GM23338 (cell line): ENCODE data around the genes DOC2A, CD2BP2, DCTPP1, ZNF785, PRR14 and TMEM265.

DNA sequence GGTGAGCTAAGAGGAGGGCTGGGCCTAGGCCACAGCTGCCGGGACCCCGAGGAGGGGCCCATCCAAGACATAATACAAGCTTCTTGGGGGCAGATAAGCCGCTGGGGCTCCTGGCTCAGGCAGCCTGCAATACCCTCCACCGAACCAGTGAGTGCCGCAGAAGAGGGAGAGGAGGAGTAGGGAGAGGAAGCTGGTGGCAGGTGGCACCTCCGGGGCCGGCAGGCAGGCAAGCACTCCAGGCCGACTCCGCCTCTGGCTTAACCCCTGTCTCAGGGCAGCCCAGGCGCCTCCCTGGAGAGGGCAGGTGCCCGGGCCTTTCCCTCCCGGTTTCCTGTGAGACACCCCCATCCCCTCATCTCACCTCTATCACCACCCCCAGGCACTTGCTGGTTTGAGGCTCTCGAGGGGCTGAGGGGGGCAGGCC lies 6.2 kb downstream of the DOC2A start:
- PRO-cap: no peak
- RAMPAGE, long total RNA: no peak

GRCh38 chr16:30010785-30011827 lies at the start of gene DOC2A:
TSS of gene DOC2A (minus strand) at chr16:30011027.
- PRO-cap: bidirectional peak, plus-strand start at chr16:30010982, minus-strand start at chr16:30010993
- RAMPAGE, long total RNA: no peak

GRCh38 chr16:30116634-30117569 lies 3.6 kb upstream of the GDPD3 start:
- PRO-cap: no peak
- RAMPAGE, long total RNA: no peak

GRCh38 chr16:30347524-30348146 lies 7.5 kb downstream of the CD2BP2 start:
- PRO-cap: no peak
- RAMPAGE, long total RNA: no peak

GRCh38 chr16:30354847-30355607 lies at the start of gene CD2BP2:
TSS of gene CD2BP2 (minus strand) at chr16:30355308.
- PRO-cap: bidirectional peak, plus-strand start at chr16:30355067, minus-strand start at chr16:30354998; bidirectional peak, plus-strand start at chr16:30355434, minus-strand start at chr16:30355306
- RAMPAGE, long total RNA: no peak

DNA sequence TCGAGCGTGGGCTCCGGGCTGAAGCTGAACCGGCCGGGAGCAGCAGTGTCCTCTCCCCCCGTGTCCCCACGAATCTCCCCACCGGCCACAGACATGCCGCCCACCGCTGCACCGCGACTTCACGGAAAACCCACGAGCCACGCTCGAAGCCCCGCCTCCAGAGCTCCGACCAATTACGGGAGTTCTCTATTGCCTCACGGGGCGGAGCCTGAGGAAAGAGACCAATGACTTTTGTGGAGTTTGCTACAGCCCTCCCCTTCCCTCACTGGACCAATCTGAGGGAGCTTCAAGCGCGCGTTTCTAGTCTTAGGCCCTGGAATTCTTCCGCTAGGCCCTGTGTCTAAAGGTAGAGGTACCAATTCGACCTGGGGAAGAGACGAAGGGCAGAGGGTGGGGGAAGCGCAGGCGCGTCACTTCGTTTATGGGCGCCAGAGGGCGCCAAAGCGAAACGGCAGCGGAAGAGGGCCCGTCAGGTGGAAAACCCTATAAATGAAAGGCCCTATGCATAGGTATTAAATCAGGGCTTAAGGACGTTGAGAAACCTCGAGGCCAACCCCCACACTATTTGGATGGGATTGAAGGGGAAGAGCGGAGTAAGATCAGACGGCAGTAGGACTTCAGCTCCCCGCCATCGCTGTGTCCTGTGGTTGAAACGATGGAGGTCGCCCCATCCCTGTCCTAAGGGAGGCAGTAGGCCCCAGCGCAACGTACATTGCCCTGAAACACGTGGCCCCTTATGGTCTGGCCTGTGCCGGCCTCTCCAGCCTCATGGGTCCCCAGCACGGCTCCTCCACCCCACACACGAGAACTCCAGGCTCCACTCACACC lies at the start of gene DCTPP1:
Gene DCTPP1 (minus strand): TSS at position 145 of the 828 bp plus-strand sequence.
- PRO-cap: bidirectional peak, plus-strand start at position 355 of the sequence, minus-strand start at position 130 of the sequence; bidirectional peak, plus-strand start at position 769 of the sequence, minus-strand start at position 645 of the sequence
- RAMPAGE, long total RNA: start-site peak on the minus strand centred at position 135 of the sequence, 66 bp wide, 268 and 90 reads in 2 replicates

DNA sequence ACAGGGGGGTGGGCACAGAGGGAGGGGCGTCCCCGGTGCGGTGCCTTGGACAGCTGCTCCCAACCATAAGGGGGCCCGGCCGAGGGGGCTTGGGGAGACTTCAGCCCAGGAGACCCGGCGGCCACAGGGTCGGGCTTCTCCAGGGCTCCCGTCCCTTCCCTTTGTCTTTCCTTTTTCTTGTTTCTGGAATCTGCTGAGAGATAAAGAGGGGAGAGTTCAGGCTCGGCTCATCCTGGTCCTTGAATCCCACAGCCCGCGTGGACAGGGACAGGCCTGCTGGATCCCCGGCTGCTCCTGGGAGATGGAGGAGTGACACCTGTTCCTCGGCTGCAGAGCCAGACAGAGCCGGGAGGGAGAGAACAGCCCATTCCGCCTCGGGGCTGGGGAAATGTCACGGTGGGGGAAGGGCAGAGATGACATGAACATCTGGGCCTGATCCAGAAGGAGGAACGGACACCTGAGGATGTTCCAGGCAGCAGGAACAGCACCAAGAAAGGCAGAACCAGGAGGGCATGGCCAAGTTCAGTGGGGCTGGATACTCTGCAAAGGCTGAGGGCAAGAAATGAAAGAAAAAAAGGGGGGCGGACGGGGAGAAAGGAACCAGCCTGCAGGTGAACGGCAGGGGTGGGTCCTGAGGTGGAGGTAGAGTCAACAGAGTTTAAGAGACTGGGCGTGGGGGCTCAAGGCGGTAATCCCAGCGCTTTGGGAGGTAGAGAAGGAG lies 2.1 kb downstream of the ZNF764 start:
- PRO-cap: no peak
- RAMPAGE, long total RNA: no peak

- PRO-cap: no peak
- RAMPAGE, long total RNA: no peak
Measured at GRCh38 chr16:30557030-30557685, 1.0 kb downstream of the ZNF764 start.

GRCh38 chr16:30584776-30585983 lies at the start of gene ZNF785:
TSS of gene ZNF785 (minus strand) at chr16:30585697.
- PRO-cap: bidirectional peak, plus-strand start at chr16:30585144, minus-strand start at chr16:30585003; bidirectional peak, plus-strand start at chr16:30585297, minus-strand start at chr16:30585376; bidirectional peak, plus-strand start at chr16:30585936, minus-strand start at chr16:30585769
- RAMPAGE, long total RNA: no peak

DNA sequence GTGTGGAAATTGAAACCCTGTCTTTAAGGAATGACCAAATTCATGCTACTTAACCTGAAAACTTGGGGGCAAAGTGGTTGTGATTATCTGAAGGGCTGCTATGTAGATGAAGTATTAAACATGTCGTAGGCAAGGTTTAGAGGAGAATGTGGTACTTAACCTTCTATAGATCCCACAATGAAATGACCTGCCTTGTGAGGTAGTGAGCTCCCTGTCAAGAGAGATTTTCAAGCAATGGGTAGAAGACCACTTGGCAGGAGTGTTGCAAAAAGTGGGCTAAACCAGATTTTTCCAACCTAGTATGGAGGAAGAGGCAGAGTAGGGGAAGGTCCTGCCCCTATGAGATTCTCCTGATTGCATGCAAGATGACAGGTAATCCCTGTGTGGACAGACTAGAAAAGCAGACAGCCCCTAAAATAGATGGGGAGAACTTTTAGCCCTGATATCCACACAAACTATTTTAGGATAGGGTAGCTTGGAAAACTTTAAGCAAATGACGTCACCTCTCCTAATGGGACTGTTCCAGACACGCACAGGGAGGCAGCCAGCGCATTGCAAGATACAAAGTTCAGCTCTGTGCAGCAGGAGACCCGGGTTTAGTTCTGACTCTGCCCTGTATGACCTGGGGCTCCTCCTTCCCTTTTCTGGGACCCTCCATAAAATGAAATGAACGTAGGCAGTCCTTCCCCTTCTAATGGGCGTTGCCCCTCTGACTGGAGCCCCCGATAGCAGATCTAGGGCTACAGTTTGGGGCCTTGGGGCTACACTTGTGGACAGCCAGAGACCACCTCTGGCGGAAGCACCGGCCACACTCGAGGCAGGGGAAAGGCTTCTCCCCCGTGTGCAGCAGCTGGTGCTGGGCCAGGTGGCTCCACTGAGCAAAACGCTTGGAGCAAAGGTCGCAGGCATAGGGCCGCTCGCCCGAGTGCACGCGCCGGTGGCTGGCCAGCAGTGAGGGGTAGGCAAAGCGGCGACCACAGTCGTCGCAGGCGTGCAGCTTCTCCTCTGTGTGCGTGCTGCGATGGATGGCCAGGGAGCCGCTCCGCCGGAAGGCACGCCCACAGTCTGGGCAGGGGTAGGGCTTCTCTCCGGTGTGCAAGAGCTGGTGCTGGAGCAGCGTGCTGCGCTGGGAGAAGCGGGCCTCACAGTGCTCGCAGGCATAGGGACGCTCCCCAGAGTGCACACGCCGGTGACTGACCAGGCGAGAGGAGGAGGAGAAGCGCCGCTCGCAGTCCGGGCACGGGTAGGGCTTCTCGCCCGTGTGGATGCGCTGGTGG lies 6.2 kb downstream of the ZNF689 start:
- PRO-cap: no peak
- RAMPAGE, long total RNA: no peak

GRCh38 chr16:30650634-30651215 lies at the start of gene PRR14:
TSS of gene PRR14 (plus strand) at chr16:30650960.
- PRO-cap: bidirectional peak, plus-strand start at chr16:30650778, minus-strand start at chr16:30650561; bidirectional peak, plus-strand start at chr16:30650991, minus-strand start at chr16:30651051
- RAMPAGE, long total RNA: no peak

GRCh38 chr16:30707083-30707444 lies 8.1 kb downstream of the SRCAP start:
- PRO-cap: no peak
- RAMPAGE, long total RNA: no peak

DNA sequence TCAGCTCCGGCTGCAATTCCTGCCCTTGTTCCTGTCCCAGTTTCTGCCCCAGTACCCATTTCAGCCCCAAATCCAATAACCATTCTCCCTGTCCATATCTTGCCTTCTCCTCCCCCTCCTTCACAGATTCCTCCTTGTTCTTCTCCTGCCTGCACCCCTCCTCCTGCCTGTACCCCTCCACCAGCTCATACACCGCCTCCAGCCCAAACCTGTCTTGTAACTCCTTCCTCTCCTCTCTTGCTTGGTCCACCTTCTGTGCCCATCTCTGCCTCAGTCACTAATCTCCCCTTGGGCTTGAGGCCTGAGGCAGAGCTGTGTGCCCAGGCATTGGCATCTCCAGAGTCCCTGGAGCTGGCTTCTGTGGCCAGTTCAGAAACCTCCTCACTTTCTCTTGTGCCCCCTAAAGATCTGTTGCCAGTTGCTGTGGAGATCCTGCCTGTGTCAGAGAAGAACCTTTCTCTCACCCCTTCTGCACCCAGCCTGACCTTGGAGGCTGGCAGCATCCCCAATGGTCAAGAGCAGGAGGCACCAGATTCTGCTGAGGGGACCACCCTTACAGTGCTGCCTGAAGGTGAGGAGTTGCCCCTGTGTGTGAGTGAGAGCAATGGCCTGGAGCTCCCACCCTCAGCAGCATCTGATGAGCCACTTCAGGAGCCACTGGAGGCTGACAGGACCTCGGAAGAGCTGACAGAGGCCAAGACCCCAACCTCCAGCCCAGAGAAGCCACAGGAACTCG lies 2.9 kb upstream of the TMEM265 start:
- PRO-cap: no peak
- RAMPAGE, long total RNA: no peak

GRCh38 chr16:30739662-30740264 lies 679 bp upstream of the TMEM265 start:
- PRO-cap: no peak
- RAMPAGE, long total RNA: no peak

- PRO-cap: bidirectional peak, plus-strand start at chr16:30740644, minus-strand start at chr16:30740453
- RAMPAGE, long total RNA: no peak
Measured at GRCh38 chr16:30740265-30741045, at the start of gene TMEM265. TSS of gene TMEM265 (plus strand) at chr16:30740642.

- PRO-cap: no peak
- RAMPAGE, long total RNA: no peak
Measured at GRCh38 chr16:30770380-30770711, 8.2 kb downstream of the RNF40 start.

DNA sequence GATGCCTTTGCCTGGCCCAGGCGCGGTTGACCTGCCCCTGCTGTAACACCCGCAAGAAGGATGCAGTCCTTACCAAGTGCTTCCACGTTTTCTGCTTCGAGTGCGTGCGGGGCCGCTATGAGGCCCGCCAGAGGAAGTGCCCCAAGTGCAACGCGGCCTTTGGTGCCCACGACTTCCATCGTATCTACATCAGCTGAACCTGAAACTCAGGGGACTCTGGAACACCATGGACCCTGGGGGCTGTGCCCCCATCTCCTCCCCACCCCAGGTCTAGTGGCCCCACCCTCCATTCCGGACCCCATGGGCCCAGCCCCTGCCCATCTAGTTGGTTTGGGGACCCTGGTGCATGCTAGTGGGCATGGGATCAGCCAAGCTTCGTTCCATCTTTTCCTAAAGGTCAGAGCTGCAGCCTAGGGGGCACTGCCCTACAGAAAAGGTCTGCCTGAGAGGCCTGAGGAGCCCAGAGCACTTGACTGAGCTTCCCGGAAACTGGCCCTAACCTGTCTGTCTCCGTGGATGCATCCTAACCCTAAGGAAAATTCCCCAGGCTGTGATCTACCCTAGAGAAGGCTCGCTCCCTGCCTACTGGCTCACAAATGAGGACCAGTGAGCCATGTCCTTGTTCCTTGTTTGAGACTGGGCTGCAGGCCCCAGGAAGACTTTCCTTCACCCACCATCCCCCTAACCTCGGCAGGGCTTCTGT lies 11.9 kb downstream of the RNF40 start:
- PRO-cap: no peak
- RAMPAGE, long total RNA: no peak

- PRO-cap: no peak
- RAMPAGE, long total RNA: no peak
Measured at GRCh38 chr16:30779338-30779925, 7.6 kb downstream of the ZNF629 start.

DNA sequence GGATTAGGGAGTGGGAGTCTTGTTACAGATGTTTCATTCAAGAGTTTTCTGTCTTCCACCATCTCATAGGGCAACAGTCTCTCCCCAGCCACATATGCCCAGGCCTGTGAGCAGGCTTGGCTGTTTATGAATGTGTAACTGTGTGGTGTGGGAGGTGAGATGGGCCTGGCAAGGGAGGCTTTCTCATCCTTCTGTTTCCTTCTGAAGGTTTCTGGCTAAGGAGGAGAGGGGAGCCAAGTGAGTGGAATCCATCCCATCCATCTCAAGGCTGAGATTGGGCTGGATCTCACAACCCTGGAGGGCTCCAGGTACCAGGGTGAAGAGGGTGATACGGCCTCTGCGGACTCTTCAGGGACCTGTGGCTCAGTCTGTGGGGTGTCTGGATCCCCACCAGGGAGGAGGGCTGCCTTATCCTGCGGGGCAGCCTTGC lies 7.1 kb downstream of the ZNF629 start:
- PRO-cap: no peak
- RAMPAGE, long total RNA: no peak

- PRO-cap: unidirectional peak, plus-strand start at chr16:30805241; bidirectional peak, plus-strand start at chr16:30805469, minus-strand start at chr16:30805495; bidirectional peak, plus-strand start at chr16:30805659, minus-strand start at chr16:30805543
- RAMPAGE, long total RNA: no peak
Measured at GRCh38 chr16:30805004-30805996, 18.3 kb upstream of the ZNF629 start.